B cell (primary cell): ENCODE data around the genes PKDCC and COX7A2L.

DNA sequence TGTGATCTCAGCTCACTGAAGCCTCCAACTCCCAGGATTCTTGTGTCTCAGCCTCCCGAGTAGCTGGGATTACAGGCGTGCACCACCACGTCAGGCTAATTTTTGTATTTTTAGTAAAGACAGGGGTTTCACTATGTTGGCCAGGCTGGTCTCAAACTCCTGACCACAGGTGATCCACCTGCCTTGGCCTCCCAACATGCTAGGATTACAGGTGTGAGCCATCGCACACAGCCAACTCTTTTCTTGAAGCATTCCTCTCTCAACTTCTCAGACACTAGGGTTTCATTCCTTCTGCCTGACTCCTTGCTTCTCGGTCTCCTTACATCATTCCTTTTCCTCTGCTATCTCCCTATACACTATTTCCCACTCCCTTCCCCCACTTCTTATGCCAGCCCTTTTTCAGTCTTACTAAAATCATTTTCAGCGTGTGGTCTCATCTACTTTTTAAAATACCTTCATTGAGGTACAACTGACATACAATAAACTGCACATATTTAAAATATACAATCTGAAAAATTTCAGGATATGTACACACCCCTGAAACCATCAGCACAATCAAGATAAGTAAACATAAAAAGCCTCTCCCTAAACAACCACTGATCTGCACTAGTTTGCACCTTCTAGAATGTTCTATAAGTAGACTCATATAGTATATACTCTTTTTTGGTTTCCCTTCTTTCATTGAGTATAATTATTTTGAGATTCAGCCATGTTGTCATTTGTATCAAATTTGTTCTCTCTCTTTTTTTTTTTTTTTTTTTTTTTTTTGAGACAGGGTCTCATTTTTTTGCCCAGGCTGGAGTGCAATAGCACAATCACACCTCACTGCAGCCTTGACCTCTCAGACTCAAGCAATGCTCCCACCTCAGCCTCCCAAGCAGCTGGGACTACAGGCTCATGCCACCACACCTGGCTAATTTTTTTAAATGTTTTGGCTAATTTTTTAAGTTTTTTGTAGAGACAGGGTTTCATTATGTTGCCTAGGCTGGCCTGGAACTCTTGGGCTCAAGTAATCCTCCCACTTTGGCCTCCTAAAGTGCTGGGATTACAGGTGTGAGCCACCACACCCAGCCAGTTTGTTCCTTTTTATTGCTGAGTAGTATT, 5.8 kb downstream of the SOS1 start:
- PRO-cap, result no peak
- CAGE, long polyA plus RNA, result no peak

DNA sequence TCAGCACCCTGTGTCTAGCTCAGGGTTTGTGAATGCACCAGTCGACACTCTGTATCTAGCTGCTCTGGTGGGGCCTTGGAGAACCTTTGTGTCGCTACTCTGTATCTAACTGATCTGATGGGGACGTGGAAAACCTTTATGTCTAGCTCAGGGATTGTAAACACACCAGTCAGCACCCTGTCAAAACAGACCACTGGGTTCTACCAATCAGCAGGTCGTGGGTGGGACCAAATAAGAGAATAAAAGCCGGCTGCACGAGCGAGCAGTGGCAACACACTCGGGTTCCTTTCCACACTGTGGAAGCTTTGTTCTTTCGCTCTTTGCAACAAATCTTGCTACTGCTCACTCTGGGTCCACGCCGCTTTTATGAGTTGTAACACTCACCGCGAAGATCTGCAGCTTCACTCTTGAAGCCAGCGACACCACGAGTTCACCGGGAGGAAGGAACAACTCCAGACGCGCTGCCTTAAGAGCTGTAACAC, 124.0 kb upstream of the SOS1 start:
- PRO-cap, result bidirectional peak, plus-strand start at position 268 of the sequence, minus-strand start at position 111 of the sequence
- CAGE, long polyA plus RNA, result no peak

GRCh38 chr2:39334018-39334599, 103.0 kb downstream of the MAP4K3 start:
- PRO-cap, result no peak
- CAGE, long polyA plus RNA, result no peak

GRCh38 chr2:39482434-39482851, 45.4 kb upstream of the MAP4K3 start:
- PRO-cap, result no peak
- CAGE, long polyA plus RNA, result no peak

DNA sequence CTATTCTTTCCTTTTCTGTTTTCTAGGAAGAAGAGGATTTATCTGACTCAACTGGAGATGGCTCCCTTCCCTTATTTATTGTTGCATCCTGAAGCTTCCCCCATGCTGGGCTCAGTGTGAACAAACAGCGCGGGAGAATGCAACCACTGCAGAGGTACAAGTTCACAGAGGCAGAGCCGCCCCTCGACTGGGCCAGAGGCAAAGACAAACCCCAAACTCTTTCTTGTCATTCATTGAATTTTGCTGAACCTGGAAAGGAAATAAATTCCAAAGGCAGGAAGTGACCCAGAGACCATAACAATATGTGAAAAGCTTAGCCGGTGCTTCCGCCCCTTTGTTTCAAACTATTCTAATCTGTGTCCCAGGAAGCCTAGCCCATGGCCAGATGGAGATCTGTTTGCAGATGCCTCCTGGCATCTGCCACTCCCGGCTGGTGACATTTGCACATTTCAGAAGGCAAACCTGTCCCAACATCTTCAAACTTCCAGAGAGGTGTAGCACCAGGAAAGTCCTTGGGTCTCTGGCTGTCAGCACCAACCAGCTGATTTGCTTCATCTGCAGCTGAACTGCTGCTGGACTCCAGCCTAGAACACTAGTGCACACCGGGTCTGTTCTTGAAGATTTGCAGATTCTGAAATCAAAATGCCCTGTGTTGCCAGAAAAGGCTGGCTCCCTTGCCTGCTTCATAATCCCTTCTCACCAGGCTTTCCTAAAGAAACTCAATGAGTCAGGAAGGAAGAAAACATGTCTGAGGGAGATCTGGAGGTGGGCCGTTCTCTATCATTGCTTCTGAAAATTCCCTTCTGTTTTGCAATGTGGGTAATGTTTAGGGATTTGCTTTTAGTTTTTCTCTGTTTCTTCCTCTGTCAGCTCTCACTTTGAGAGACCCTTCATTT, 79.6 kb upstream of the MAP4K3 start:
- PRO-cap, result no peak
- CAGE, long polyA plus RNA, result no peak

DNA sequence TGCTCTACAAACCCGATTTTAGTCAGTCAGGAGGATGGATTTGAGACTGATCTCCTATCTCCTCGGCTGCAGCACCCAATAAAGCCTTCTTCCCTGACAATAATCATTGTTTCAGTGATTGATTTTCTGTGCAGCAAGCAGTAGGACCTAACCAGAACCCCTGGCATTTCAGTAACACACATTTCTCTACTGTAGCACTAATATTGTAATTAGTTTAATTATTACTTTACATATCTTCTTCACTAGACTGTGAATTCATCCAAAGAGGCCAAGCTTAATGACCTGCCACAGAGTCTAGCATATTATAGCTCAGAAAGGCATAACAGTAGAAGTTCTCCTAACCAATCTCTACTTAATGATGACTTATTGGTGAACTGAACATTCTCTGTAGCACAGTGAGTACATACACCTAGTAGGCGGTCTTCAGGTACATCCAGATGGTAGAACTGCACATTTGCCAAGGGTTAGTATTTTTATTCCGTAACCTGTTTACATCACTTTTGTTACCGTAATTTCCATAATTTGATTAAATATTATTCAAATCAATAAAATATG, 69.9 kb downstream of the SLC8A1 start:
- PRO-cap, result no peak
- CAGE, long polyA plus RNA, result no peak

- PRO-cap, result no peak
- CAGE, long polyA plus RNA, result no peak
These were observed 22.4 kb downstream of the SLC8A1 start for GRCh38 chr2:40429127-40430199.

GRCh38 chr2:41896409-41896781, 151.4 kb upstream of the PKDCC start:
- PRO-cap, result no peak
- CAGE, long polyA plus RNA, result no peak

GRCh38 chr2:41938026-41938930, 109.5 kb upstream of the PKDCC start:
- PRO-cap, result no peak
- CAGE, long polyA plus RNA, result no peak

DNA sequence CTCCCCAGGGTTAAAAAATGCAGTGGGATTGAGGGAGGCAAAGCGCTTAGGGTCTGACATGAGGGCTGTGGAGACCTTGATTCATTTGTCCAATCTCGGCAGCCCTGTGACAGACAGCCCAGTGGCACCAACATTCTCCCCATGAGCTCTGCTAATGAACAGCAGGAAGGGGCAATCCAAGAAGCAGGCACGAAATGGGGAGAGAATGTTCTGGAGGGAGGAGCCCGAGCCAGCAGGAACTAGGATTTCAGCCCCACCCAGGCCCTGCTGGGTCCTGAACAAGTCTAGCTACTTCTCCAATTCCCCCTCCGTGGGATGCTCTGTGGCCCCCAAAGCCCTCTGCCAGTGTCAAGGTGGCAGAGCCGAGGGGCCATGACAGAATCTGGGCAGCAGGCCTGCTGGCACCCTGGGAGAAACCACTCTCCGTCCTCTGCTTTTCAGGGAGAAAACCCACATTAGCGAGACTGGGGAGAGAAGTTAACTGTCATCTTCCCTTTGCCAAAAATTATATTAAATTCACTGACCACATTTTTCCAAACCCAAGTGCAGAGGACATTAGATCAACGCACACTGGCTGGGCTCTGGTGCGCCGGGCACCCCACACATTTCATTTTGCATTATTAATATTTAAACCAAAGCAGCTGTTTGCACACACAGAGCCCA, 80.3 kb upstream of the PKDCC start:
- PRO-cap, result no peak
- CAGE, long polyA plus RNA, result no peak

DNA sequence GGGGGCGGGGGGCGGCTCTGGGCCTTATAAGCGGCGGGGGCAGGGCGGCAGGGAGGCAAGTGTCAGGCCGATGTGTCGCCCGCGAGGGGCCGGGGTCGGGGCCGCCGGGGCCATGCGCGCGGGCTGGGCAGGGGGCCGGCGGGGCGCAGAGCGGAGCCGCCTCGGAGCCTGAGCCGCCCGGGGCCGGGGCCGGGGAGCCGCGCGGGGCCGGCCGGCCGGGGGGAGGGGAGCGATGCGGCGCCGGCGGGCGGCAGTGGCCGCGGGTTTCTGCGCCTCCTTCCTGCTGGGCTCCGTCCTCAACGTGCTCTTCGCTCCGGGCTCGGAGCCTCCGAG, at the start of gene PKDCC:
PKDCC (plus strand) TSS at position 54 of the 333 bp plus-strand sequence.
- PRO-cap, result no peak
- CAGE, long polyA plus RNA, result no peak

DNA sequence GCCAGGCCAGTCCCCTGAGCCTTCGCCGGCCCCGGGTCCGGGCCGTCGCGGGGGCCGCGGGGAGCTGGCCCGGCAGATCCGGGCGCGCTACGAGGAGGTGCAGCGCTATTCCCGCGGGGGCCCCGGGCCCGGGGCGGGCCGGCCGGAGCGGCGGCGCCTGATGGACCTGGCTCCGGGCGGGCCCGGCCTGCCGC, 377 bp downstream of the PKDCC start:
- PRO-cap, result no peak
- CAGE, long polyA plus RNA, result no peak

GRCh38 chr2:42048495-42049462, 958 bp downstream of the PKDCC start:
- PRO-cap, result no peak
- CAGE, long polyA plus RNA, result no peak

GRCh38 chr2:42049463-42049970, 1.7 kb downstream of the PKDCC start:
- PRO-cap, result no peak
- CAGE, long polyA plus RNA, result no peak

DNA sequence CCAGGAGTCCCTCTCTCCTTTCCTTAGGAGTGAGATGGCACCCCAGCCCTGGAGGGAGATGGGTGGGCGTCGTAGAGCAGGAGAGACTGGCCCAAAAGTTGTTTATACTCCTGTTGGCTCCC, 2.0 kb downstream of the PKDCC start:
- PRO-cap, result no peak
- CAGE, long polyA plus RNA, result no peak

GRCh38 chr2:42050093-42050588, 2.3 kb downstream of the PKDCC start:
- PRO-cap, result no peak
- CAGE, long polyA plus RNA, result no peak

DNA sequence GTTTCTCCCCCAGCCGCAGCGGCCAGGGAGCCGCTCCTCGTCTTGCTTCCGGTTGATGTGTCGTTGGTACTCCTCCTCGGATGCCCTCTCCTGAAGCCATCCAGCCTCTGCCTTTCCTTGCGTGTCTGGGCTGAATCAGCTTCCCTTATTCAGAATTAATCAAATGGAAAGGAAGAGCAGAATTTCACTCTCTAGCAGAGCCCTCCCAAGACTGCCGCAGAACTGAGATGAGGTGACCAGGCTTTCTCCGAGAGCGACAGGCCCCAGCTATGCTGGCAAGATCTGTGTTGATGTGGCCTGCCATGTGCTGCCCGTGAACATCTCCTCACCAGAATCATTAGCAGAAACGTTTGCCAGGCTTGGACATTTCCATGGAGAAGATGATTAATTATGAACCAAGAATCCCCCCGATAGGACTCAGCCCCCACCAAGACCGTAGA, 22.8 kb downstream of the COX7A2L start:
- PRO-cap, result no peak
- CAGE, long polyA plus RNA, result no peak

DNA sequence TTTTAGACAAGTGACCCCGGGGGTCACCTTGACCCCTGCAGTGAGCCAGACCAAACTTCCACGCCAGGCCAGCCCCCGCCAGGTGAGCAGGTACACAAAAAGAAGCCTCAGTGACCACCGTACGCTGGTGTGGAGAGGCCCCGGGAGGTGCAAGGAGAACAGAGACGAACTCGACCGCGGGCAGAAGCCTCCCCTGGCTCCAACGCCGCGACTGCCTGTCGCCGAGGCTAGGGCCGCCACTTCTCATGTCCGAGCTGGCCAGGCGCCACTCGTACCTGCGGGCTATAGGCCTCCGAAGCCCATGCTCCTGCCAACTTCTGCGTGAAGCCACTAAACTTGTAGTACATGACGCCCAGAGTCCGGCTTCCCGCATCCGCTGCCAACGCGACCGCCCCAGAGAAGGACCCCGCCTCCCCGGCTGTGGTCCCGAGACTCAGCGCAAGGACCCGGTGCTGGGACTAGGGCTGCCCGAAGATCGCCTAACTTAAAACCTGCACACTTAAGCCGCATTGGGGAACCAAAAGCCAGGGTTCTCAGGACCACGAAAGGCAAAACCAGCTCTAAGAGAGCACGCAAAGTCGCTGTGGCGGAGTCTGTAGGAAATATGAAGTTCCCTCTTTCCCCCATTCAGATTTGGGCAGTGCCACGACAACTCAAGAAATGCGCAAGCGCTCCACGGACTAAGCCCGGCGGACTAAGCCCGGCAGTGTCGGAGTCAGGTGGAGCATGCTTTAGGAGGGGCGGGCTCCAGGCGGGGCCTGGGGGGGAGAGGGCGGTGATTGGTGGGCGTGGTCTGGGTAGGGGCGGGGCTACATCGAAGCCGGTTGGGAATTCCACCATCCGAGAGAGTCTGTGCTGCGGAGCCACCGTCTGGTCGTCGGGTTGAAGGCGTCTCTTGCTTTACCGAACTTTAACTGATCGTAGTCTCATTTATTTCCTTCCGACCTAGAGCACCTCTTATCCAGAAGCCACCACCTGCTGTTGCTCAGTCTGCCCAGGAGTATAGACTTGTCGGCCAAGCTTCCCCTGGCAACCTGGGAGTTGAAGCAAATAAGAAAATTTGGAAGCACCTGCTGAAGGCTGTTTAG, at the start of gene COX7A2L:
COX7A2L (minus strand) TSS at position 403 of the 1,088 bp plus-strand sequence.
- PRO-cap, result bidirectional peak, plus-strand start at position 429 of the sequence, minus-strand start at position 405 of the sequence; bidirectional peak, plus-strand start at position 846 of the sequence, minus-strand start at position 698 of the sequence
- CAGE, long polyA plus RNA, result start-site peak on the minus strand centred at position 381 of the sequence, 55 bp wide, 181 and 211 reads in 2 replicates

DNA sequence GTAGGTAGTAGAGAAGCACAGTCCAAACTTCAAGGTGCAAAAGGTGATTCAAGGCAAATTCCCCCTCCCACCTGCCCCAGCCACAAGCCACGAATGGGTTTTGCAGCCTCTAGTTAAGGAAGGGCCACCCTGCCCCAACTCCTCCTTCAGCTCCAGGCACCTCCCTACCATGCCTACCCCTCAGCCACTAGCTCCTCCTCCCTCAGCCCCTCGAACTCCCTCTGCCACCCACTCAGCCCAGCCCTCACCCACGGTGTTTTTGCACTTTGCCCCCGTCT, 4.6 kb downstream of the HAAO start:
- PRO-cap, result no peak
- CAGE, long polyA plus RNA, result no peak

- PRO-cap, result no peak
- CAGE, long polyA plus RNA, result no peak
These were observed 113.3 kb upstream of the HAAO start for GRCh38 chr2:42905558-42906218.